SUDHL5 (cell line): ENCODE measurements around the gene PLEKHG1.

DNA sequence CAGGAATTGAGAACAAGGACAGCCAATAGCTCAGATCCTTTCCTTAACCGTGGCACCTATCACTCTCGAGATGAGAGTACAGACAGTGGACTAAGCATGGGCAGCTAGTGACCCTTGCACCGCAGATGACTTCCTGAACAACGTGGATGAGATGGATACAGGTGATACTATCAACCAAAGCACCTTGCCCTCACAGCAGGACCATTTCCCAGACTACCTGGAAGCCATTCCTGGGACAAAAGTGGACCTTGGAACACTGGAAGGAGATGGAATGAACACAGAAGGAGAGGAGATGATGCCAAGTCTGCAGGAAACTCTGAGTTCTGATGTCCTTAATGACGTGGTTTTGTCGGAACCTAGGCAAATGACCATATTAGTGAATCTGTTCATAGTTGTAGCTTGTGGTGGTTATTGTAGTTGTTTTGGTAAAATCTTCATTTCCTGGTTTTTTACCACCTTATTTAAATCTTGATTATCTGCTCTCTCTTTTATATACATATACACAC lies 100.5 kb upstream of the SAMD5 start:
- PRO-cap, result no peak

DNA sequence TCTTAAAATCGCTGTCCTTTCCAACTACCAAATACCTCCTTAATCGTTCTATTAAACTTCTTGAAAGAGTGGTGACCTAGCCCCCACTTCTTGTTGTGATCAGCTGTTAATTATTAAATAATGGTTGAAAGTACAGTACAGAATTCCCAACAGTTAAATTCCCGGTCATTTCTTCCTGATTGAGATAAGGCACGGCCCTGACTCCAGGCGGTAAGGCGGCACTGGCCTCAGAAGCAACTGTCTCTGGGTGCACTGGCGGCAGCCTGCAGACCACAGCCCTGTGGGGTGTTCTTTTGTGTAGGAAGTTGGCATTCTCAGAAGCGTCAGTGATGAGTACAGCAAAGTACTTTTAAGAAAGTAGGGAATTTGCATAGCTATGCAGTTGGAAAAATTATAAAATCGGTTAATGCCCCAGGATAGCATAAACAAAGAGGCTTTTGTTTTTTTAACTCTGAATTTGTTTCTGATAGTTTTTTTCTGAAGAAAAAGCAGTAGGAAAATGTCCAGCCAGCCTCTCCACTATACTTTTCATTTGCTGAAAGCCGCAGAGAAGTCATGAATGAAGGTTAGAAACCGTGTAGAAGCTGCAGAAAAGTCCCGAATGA lies 50.5 kb downstream of the SAMD5 start:
- PRO-cap, result no peak

DNA sequence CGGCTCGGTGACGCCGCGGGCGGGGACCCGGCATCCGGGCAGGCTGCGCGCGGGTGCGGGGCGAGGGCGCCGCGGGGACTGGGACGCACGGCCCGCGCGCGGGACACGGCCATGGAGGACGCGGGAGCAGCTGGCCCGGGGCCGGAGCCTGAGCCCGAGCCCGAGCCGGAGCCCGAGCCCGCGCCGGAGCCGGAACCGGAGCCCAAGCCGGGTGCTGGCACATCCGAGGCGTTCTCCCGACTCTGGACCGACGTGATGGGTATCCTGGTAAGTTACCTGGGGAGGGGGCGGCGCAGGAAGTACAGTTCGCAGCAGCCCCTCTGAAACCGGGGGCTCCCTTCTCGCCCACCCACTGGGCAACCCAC lies 301 bp downstream of the SASH1 start:
- PRO-cap, result no peak

DNA sequence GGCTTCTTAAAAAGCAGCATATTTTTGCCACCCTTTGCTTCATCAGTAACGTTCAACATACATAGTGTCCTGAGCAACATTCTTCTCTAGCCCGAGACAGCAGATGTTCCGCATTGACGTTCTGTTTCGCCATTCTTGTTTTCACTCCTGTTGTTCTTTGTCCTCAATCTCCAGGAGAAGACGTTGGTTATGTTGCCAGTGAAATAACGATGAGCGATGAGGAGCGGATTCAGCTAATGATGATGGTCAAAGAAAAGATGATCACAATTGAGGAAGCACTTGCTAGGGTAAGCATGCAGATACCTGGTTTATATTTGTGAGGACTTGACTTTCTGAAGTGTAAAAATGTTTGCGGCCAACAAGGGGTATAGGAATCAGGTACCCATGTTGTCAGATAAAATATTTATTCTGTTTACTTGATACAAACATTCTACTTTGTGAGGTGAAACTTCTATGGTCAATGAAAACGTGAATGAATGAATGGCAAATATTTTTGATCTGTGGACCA lies 131.4 kb downstream of the SASH1 start:
- PRO-cap, result no peak

DNA sequence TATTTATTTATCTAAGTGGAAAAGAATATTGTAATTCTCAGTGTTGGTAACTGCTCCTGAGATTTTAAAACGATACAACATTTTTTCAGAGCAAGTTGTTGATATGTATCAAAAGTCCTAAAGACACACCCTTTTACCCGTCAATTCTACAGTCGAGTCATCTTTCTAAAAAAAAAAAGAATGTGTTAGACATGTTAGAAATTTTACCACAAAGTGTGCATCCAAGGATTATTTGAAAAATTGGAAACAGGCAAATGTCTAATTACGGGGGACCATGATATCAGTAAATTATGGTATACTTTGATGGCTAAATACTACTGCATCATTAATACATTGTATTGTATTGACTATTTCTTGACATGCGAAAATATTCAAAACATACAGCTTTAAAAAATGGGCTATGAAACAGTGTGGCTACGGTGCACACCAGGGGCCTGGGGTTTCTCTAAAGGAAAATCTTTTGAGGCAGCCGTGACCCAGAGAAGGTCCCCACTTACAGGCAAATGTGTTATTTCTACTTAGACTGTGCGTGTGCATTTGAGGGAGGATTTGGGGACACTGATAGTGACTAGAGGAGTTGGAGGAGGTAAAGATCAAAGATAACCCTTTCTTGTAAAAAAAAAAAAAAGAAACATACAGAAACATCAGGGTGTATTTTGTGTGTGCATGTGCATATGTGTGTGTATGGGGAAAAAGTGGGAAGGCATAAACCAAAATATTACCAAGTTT lies 160.7 kb downstream of the SASH1 start:
- PRO-cap, result no peak

DNA sequence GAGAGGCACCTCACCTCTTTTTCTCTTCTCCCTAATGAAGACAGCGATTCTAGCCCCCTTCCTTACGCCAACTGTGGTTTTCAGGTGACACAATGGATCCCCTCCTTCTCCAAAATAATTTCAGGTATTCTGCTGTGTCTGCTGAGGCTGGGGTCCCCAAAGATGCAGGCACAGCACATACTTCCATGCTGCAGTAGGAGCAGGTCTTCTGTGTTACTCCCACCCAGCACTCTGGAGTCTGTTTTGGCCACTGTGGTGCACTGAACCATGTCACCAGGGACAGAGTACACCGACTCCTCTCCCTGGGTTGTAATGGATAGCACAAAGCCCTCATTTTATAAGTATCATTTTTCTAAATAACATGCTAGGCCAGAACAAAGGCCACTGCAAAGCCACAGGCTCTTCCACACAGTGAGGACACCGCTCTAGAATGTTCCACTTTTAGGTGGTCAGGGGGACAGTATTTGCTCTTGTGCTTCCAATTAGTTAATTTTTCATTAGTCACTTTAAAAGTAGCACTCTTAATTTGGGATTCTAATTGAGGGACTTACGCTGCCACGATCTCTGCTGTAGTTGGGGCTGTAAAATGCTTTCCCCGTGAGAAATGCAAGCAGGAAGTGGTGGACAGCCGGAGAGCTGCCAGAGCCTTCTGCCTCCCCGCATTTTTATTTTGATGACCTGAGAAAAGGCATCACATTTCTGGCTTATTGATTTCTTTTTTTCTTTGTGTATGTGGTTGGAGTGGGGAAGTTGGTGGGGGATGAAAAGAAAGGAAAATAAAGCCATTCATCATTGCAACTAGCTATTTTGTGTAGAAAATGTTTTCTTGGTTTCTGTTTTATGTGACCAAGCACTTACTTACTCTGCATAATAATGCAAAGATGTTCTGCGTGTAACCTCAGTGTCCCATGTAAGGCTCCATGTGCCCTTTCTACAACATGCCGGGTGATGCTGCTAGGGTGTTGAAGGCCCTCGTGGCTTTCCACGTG lies 195.7 kb downstream of the SASH1 start:
- PRO-cap, result no peak

- PRO-cap, result no peak
Observed at GRCh38 chr6:148603994-148604400, 142.8 kb upstream of the UST start.

GRCh38 chr6:148797259-148797745 lies 50.5 kb downstream of the UST start:
- PRO-cap, result no peak

DNA sequence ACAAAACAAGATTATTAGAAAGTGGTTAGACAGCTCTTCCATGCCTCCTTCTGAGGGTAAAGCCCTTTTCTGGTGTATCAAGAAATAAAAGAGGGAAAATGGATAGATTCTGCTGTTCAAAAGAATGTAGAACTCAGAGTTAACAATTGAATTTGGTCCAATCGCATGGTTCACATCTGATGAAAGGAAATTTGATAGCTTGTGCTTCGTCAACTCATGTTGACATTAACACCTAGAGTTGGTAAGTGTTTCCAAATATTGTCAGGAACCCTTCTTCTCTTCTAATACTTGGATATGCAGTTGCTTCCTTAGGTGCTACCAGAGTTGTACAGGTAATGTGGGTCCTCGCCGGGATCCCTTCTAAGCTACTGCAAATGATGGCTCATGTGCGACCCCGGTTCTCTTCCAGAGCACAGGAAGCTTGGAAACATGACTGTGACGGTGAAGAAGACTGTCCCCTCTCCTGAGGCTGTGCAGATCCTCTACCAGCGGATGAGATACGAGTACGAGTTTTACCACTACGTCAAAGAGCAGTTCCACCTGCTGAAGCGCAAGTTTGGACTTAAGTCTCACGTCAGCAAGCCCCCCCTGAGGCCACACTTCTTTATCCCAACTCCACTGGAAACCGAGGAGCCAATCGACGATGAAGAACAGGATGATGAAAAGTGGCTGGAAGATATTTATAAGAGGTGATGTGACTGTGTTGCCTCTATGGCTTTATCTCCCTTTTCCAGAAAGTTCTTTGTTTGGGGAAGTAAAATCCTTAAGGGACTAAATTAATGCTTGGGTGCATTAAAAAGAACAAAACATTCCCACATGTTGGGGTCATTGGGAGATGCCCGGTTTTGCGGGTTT lies 243.9 kb upstream of the TAB2 start:
- PRO-cap, result no peak

- PRO-cap, result no peak
Observed at GRCh38 chr6:149169590-149169852, 148.0 kb upstream of the TAB2 start.

DNA sequence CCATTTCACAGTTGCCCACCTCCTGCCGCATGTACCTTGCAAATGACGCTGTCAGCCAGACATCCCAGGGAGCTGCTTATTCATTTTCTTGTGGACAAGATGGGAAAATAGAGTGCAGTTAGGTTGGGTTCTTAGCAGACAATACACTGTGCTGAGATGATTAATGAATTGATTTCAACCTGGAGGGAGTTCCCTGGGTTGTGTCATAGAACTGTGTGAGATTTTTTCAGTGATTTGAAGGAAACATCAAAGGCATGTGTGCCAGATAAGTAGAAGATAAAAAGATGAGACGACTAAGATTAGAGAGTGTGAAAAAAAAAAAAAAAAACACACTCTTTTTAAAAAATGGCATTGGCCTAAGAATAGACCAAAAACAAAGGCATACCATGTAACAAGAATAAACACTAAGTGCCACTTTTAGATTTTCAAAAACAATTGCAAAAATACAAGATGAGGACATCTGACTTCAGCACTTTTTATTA lies 82.9 kb upstream of the TAB2 start:
- PRO-cap, result no peak

GRCh38 chr6:149410527-149411658 lies 10.8 kb downstream of the SUMO4 start:
- PRO-cap, result no peak

DNA sequence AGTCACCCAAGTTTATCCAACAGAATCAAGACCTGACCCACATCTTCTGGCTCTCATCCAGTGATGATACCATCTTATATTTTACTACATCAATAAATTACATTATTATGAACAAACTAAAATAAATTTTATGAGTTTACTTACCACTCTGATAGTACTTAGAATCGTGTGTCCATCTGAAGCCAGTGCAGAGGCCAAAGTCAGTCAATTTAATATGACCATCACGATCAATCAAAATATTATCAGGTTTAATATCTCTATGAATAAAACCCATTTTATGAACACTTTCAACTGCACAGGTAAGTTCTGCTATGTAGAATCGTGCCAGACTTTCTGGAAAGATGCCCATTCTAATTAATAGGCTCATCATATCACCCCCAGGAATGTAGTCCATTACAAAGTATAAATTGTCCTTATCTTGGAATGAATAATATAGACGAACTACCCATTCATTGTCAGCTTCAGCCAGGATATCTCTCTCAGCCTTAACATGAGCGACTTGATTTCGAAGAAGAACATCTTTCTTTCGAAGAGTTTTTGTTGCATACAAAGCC lies 31.3 kb upstream of the KATNA1 start:
- PRO-cap, result no peak

- PRO-cap, result no peak
Observed at GRCh38 chr6:149717094-149717951, 578 bp downstream of the LATS1 start.

- PRO-cap, result no peak
Observed at GRCh38 chr6:149810372-149811491, 53.4 kb downstream of the LRP11 start.

DNA sequence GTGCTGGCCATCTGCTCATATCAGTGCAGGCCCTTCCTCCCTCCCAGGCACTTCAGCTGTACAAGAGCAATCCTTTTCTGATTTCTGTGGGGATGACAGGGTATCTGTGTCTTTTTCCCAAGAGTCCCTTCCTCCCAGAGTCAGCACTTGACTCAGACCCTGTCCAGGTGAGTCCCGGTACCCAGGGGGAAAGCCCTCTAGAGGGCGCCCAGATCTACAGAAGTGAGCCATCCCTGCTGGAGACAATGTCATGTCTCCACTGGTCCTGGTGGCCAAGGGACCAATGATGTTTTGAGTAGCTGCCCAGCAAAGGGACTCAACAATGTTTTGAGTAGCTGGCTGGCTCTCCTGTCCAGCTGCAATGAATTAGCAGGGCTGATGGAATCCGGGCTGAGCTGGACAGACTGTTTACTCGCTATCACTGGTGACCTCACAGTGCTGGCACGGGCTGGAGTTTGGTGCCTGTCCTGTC lies 23.6 kb downstream of the LRP11 start:
- PRO-cap, result no peak

GRCh38 chr6:149861900-149862687 lies 2.1 kb downstream of the LRP11 start:
- PRO-cap, result no peak

DNA sequence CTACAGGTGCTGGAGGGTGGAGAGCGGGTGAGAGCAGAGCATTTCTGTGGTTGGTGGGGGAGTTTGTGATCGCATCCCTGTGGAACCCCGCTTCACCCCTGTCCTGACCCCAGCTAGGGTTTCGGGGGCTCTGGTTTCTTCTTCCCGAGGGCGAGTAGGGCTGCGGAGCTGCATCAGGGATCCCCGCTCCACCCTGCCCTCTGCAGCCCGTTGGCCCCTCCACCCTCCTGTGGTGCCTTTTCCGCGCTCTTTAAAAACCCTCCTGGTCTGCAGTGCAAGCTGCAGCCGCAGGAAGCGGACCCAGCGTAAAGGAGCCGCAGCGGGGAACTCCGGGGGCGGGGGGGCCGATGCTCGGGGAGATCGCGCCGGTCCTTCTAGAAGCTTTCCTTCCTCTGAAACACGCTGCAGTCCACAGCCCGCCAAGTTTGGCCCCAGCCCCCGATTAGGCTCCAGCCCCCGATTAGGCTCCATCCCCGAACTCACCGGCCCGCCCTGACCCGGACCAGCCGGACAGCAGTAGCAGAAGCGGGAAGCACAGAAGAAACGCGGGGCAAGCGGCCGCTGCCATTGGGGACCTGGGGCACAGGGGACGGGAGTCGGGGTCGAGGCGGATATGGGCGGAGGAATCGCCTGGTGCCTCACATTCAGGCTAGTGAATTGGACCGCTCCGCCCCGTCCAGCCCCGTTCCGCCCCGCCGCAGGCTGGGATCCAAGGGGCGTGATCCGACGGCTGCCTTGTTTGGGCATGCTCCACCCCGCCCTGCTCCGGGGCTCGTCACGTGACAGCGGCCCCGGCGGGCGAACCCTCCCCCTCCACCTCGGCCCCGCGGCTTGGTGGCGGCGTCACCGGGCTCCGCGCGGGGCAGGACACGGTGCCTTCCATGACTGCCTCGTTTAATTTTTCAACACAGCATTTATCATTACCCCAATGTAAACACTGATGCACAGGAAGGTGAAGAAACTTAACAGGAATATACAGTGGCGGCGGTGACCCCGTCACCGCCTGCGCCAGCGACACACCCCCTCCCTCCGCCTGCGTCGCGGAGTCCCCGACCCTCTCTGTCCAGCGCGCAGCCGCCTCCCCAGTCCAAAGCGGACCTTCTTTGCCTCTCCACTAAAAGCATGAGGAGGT lies 20.4 kb downstream of the RAET1L start:
- PRO-cap, result bidirectional peak, plus-strand start at position 282 of the sequence, minus-strand start at position 226 of the sequence; bidirectional peak, plus-strand start at position 809 of the sequence, minus-strand start at position 615 of the sequence

DNA sequence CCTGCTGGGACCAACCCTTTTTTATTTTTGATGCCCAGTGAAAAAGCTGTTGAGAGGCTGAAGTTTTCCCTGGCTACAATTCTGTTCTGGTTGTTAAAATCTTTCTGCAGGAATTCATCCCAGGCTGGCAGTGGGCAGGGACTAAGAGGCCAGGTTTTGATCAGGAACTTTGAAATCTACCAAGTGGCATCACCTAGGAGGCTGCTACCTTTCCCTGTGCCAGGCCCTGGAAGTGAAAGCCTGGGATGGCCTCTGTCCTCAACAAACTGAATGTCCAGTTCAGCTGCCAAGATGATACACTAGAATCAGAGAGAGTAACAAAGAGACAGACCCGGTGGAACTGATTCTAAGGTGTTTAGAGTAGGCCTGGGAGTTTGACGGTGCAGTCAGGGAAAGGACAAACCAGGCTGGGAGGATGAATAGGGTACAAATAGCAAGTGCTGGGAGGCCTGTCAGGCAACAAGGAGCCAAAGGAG lies 621 bp downstream of the IYD start:
- PRO-cap, result no peak

DNA sequence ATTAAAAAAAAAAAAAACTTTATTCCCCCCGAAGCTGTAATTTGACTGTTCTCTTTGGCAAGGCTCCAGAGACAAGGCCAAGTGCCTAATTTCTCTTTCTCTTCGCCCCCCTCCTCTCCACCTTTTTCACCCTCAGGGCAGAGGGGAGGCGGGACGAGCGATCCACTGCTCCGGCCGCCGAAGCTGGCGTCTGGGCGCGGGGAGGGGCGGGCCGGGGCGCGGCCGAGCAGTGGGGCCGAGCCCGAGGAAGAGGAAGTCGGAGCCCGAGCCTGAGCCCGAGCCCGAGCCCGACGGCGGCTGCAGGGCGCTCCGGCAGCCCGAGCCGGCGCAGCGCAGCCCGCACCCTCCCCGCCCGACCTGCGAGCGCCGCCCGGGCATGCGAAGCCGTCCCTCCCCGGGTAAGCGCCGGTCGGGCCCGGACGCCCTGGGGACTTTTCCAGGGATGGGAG lies at the start of gene PLEKHG1:
PLEKHG1 (plus strand) TSS at position 266 of the 449 bp plus-strand sequence.
- PRO-cap, result bidirectional peak, plus-strand start at position 123 of the sequence, minus-strand start at position 134 of the sequence